Right lobe of liver (tissue), 4 donors: ENCODE results near the genes PAFAH1B3, ZNF428 and ZNF283.

DNA sequence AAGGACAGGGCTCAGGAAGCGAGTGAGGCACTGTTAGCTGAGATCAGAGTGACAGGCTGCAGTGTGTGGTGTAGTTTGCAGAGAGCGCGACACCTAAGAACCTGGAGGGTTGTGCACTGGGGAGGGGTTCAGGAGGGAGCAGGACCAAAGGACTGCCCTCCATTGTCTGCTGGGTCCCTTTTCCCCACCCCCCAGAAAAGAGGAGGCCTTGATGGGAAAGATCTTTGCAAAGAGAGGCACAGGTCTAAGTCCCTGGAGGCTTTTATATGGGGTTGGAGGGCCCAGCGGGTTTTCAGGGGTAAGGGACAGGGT lies 16.0 kb downstream of the CIC start:
- PRO-cap, 4 experiments, result no peak in any of the 4 experiments
- RAMPAGE, long total RNA, 2 experiments, result no peak in any of the 2 experiments

DNA sequence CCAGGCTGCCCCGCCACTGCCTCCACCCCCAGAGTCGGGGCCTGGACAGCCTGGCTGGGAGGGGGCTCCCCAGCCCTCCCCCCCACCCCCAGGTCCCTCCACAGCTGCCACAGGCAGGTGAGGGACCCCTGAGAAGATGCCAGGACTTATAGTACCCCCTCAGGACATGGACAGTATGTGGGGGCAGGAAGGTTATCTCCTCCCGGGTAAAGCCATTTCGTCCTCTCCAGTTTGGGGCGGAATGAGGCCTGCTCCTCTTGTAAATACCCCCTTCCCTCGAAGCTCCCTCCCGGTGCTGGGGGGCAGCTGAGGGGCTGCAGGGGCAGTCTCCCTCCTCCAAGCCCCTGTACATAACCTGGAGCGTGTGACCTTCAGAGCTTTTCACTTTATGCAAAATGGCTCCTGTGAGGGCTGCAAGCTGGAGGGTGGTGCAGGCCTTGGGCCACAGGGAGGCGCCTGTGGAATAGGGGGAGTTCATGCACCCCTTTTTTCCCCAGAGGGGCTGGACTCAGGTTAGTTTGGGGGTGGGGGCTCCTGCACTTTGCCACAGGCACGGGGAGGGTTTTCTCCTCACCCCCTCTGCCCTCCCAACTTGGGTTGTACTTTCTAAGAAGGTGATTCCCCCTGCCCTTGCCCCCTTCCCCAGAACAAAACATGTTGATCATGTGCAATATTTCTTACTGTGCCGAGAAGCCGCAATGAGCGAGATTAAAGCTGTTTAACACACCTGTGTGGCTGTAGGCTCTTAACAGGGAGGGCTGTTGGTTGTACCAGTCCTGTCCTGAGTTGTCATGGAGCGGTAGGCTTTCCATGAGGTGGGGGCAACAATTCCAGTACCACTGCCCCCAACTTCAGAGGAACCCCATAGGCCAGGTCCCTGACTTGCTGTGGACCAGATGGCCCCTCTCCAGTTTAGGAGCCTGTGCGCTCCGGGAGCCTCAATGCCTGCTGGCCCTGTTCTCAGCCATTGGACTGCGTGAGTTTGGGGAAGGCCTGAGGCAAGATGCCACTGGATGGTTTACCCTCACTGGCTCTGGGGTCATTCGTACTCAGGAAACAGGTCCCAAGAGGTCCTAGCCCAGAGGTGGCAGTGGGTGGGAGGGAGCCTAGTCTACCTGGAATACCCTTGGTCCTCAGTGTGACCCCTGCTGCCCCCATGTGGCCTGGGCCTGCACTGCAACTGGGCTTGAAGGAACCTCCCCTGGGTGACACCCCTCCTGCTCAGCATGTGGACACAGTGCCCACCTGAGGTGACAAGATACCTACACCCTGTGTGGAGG lies 6.4 kb upstream of the PRR19 start:
- PRO-cap, 4 experiments, result no peak in any of the 4 experiments
- RAMPAGE, long total RNA, 2 experiments, result start-site peak on the plus strand in 1 of 2 experiments, centred at position 304 of the sequence, 29 reads per replicate

- PRO-cap, 4 experiments, result peak in 3 of 4 experiments; most common plus-strand start chr19:42302433 (in 1); most common minus-strand start chr19:42302607 (in 3)
- RAMPAGE, long total RNA, 2 experiments, result start-site peak on the minus strand in 2 of 2 experiments, at chr19:42302444-42302596 at its widest, 17 to 32 reads per replicate
These were observed at the start of gene PAFAH1B3 for GRCh38 chr19:42302235-42303092. Gene PAFAH1B3, minus strand, starts transcription at chr19:42302624.

GRCh38 chr19:42422330-42422861 lies 4.8 kb downstream of the LIPE start:
- PRO-cap, 4 experiments, result no peak in any of the 4 experiments
- RAMPAGE, long total RNA, 2 experiments, result no peak in any of the 2 experiments

DNA sequence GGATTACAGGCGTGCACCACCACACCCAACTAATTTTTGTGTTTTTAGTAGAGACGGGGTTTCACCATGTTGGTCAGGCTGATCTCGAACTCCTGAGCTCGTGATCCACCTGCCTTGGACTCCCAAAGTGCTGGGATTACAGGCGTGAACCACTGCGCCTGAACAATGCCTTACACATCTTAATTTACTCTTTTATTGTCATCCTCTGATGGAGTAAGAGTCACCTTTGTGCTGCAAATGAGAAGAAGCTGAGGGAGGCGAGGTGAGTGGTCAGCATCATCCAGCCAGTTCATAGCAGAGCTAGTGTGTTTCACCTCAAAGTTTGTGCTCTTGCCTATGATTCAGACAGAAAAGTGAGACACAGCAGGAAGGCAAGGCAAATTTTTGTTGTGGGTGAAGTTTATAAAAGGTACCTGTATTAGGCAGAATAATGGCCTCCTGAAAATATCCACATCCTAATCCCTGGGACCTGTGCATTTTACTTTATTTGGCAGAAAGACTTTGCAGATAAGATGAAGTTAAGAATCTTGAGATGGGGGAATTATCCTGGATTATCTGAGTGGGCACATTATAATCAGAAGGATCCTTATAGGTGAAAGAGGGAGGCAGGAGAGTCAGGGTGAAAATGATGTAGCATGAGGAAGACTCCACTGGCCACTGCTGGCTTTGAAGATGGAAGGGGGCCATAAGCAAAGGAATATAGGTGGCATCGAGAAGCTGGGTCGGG lies 16.3 kb upstream of the CXCL17 start:
- PRO-cap, 4 experiments, result no peak in any of the 4 experiments
- RAMPAGE, long total RNA, 2 experiments, result no peak in any of the 2 experiments

DNA sequence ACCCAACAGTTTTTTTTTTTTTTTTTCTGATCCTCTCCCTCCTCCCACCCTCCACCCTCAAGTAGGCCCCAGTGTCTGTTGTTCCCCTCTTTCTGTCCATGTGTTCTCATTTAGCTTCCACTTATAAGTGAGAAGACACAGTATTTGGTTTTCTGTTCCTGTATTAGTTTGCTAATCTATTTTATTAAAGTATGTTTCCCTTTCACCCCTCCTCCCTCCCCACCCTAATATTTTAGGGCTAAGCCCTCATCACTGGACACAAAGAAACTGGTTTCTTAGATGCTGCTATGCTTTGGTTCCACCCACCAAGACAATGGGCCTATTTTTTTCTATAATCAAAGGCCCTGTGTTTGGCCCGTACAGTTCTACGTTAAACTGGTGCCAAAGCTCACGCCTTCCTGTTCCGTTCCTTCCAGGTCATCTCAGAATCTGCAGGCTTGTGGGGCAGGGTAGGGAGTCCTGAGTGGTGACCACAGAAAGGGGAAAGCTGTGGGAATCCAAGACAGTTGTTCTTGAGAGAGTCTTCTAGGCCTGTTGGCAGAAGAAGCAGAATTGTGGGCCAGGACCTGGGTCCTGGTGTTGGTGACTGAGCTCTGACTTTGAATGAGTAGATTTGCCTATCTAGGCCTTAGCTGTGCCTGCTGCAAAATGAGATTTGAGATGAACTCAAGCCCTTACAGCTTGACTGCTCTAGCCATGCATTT lies 18.9 kb upstream of the CXCL17 start:
- PRO-cap, 4 experiments, result no peak in any of the 4 experiments
- RAMPAGE, long total RNA, 2 experiments, result no peak in any of the 2 experiments

GRCh38 chr19:43331322-43331793 lies 22.1 kb upstream of the CD177 start:
- PRO-cap, 4 experiments, result no peak in any of the 4 experiments
- RAMPAGE, long total RNA, 2 experiments, result no peak in any of the 2 experiments

GRCh38 chr19:43463421-43464045 lies 1.9 kb downstream of the LYPD3 start:
- PRO-cap, 4 experiments, result peak in 4 of 4 experiments; most common plus-strand start chr19:43463881 (in 3); most common minus-strand start chr19:43463747 (in 2)
- RAMPAGE, long total RNA, 2 experiments, result no peak in any of the 2 experiments

DNA sequence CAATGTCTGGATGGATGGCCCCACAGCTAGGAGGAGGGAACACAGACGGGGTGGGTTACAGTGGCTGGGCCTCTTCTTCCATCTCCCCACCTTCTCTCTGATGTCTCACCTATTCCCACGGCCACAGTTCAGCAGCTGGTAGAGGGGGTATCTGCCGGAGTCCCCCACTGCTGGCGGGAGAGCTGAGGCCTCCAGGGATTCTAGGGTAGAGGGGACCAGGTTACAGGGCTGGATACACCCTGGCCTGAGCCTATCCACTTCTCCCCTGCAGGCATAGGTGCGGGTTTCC lies 17.9 kb downstream of the PHLDB3 start:
- PRO-cap, 4 experiments, result no peak in any of the 4 experiments
- RAMPAGE, long total RNA, 2 experiments, result no peak in any of the 2 experiments

GRCh38 chr19:43496807-43497448 lies 7.6 kb downstream of the PHLDB3 start:
- PRO-cap, 4 experiments, result no peak in any of the 4 experiments
- RAMPAGE, long total RNA, 2 experiments, result no peak in any of the 2 experiments

DNA sequence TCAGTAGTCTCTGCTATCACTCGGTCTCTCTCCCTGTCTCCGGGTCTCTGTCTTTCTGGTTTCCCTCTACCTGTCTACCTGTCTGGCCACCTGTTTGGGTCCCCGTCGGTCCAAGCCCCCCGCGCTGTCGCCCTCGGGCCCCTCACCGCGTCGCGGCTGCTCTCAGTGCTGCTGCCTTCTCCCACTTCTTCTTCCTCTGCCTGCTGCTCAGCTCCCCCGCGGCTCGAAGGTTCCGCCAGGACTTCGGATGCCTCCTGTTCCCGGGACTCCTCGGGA lies 848 bp downstream of the PHLDB3 start:
- PRO-cap, 4 experiments, result peak in 2 of 4 experiments; most common minus-strand start position 198 of the sequence (in 2)
- RAMPAGE, long total RNA, 2 experiments, result no peak in any of the 2 experiments

DNA sequence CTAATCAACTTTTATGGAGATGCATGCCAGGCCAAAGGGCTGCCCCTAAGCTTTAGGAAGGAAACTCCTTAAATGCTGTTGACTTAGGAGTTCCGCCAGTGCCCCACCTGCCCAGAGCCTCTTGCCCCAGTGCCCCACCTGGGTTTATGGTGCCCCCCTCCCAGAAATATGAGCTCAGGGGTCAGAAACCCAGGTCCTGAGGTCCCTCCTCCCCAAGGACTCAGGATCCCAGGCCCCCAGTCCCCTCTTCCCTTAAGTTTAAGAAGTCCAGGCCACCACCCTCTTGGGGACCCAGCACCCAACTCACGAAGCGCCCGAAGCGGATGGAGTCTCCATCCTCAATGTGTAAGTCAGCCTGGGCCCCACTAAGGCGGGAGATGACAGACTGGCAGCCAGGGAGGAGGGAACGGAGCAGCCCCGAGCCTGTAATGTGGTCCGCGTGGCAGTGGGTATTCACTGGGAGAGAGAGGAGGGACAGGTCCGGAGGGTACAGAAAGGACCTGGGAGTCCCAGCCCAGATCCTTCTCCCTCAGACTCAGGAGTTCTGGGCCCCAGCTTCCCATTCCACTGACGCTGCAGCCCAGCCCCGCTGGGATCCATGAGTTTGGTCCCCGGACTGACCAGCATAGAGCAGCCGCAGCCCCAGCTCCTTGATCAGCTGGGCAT lies 974 bp downstream of the ETHE1 start:
- PRO-cap, 4 experiments, result no peak in any of the 4 experiments
- RAMPAGE, long total RNA, 2 experiments, result no peak in any of the 2 experiments

- PRO-cap, 4 experiments, result no peak in any of the 4 experiments
- RAMPAGE, long total RNA, 2 experiments, result no peak in any of the 2 experiments
These were observed 969 bp downstream of the XRCC1 start for GRCh38 chr19:43574306-43574810.

- PRO-cap, 4 experiments, result no peak in any of the 4 experiments
- RAMPAGE, long total RNA, 2 experiments, result no peak in any of the 2 experiments
These were observed 3.9 kb downstream of the IRGQ start for GRCh38 chr19:43592020-43592548.

DNA sequence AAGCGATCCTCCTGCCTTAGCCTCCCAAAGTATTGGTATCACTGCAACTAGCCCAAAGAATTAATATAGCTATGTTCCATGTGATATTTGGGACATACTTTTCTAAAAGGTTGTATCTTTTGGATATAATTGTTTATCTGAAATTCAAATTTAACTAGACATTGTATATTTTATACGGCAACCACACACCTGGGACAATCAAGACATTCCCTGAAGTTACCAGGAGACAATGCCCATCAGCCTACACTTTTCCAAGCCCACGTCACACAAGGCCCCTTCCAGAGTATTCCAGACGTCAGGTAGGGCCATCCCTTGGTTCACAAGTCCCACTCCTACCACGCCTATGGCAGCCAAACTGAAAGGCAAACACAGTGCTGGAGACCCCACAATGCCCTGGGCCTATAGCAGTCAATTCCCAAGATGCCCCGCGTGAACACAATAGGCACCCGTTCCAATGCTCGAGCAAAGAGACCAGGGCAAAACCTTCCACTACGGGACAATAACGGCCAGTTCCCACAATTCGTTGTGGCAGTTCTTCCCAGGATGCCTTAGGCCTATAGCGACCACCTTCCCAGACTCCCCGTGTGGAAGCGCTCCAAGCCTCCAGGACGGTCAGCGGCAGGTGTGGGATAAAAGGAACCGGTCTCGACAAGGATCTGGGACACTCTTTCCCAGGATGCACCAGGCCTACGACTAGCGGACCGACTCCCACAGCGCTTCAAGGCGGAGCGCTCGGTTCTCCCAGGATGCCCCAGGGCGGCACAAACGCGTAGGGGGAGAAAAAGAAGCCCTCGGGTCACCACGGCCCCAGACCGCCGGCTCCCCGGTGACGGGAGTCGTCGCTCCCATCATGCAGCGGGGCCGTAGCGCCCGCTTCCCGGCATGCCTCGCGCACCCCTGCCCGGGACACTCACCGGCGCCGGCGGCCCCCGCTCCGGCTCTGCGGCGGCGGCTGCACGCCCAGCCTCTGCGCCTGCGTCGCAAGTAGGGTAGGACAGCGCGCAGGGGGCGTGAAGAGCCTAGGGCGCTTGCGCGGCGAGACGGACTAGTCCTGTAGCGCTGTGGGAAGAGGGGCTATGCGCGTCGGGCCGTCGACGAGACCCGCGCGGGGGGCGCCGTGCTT lies at the start of gene ZNF428:
TSS of gene ZNF428 (minus strand) at position 986 of the 1,123 bp plus-strand sequence.
- PRO-cap, 4 experiments, result peak in 4 of 4 experiments; most common plus-strand start position 1,048 of the sequence (in 4); most common minus-strand start position 969 of the sequence (in 3)
- RAMPAGE, long total RNA, 2 experiments, result start-site peak on the plus strand in 1 of 2 experiments, centred at position 902 of the sequence, 8 reads per replicate; start-site peak on the minus strand in 2 of 2 experiments, centred at positions 955 to 956 of the sequence, 452 to 489 reads per replicate

GRCh38 chr19:43636096-43636843 lies 3.4 kb downstream of the CADM4 start:
- PRO-cap, 4 experiments, result peak in 1 of 4 experiments; most common minus-strand start chr19:43636166 (in 1)
- RAMPAGE, long total RNA, 2 experiments, result no peak in any of the 2 experiments

DNA sequence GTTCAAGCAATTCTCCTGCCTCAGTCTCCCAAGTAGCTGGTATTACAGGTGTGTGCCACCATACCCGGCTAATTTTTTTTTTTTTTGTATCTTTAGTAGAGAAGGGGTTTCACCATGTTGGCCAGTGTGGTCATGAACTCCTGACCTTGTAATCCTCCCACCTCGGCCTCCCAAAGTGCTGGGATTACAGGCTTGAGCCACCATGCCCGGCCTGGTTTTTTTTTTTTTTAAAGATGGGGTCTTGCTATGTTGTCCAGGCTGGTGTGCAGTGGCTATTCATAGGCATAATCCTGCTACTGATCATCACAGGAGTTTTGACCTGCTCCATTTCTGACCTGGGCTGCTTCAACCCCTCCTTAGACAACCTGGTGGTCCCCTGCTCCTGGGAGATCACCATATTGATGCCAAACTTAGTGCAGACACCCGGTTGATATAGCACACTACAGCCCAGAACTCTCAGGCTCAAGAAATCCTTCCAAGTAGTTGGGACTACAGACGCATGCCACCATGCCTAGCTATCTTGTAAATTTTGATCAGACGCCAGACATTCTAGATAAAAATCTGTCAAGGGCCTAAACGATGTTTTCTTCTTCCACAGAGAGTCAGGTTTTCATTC lies 9.6 kb downstream of the PLAUR start:
- PRO-cap, 4 experiments, result no peak in any of the 4 experiments
- RAMPAGE, long total RNA, 2 experiments, result no peak in any of the 2 experiments

- PRO-cap, 4 experiments, result peak in 4 of 4 experiments; most common plus-strand start chr19:43701587 (in 3); most common minus-strand start chr19:43701111 (in 3)
- RAMPAGE, long total RNA, 2 experiments, result no peak in any of the 2 experiments
These were observed 14.7 kb upstream of the IRGC start for GRCh38 chr19:43700849-43701889.

GRCh38 chr19:43776297-43776904 lies 4.4 kb downstream of the KCNN4 start:
- PRO-cap, 4 experiments, result no peak in any of the 4 experiments
- RAMPAGE, long total RNA, 2 experiments, result no peak in any of the 2 experiments

DNA sequence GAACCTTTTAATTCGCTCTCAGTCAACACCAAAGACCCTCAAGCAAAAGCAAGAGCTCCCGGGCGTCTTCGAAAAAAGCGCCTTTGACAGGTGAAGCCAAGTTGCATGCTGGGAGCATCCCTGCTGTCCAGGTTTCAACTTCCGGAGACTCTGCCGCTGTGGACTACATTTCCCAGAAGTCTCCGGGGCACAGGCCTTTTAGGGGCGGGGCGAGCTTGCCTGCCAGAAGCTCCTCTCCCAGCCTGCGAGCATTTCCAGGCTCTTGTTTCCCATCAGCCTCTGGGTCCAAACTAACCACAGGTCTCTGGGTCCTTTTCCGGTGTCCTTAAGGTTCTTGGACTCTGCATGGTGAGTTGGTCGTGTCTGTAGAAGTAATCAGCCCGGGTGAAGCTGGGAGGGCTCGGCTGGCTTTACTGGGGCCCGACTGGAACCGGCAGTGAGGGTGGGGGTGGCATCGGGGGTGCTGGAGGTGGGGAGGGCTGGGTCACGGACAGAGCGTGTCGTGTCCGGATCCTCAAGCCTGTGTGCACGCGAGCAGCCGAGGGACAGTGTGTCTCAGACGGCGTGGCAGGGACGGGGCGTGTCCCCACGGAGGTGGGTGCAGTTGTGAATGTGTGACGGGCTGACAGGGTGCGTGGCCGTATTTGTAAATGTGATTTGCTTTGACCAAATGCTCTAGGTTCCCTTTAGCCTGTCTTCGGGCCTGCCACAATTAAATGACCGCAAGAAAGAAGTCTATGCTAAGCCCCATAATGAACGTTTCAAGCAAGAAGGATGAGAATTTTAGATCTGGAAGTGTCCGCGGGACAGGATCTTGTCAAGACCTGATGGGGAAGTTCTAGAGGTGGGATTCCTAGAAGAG lies at the start of gene ZNF283:
TSS of gene ZNF283 (plus strand) at position 225 of the 862 bp plus-strand sequence.
- PRO-cap, 4 experiments, result peak in 2 of 4 experiments; most common plus-strand start position 275 of the sequence (in 1); most common minus-strand start position 526 of the sequence (in 1)
- RAMPAGE, long total RNA, 2 experiments, result start-site peak on the plus strand in 1 of 2 experiments, centred at position 304 of the sequence, 45 reads per replicate